Camera-type eye (tissue), 1 donor: Measurements from ENCODE around the gene PTPRG.

- RAMPAGE, long total RNA = no peak
These were observed 22.8 kb downstream of the ABHD6 start for GRCh38 chr3:58260352-58260817.

- RAMPAGE, long total RNA = no peak
These were observed 17.5 kb upstream of the KCTD6 start for GRCh38 chr3:58474346-58474894.

- RAMPAGE, long total RNA = no peak
These were observed 14.0 kb downstream of the ACOX2 start for GRCh38 chr3:58522806-58523511.

- RAMPAGE, long total RNA = no peak
These were observed 1.2 kb downstream of the FAM3D start for GRCh38 chr3:58665130-58665965.

- RAMPAGE, long total RNA = no peak
These were observed 335.3 kb upstream of the CFAP20DC start for GRCh38 chr3:59385227-59385442.

GRCh38 chr3:59452422-59452811 is 402.6 kb upstream of the CFAP20DC start:
- RAMPAGE, long total RNA = no peak

DNA sequence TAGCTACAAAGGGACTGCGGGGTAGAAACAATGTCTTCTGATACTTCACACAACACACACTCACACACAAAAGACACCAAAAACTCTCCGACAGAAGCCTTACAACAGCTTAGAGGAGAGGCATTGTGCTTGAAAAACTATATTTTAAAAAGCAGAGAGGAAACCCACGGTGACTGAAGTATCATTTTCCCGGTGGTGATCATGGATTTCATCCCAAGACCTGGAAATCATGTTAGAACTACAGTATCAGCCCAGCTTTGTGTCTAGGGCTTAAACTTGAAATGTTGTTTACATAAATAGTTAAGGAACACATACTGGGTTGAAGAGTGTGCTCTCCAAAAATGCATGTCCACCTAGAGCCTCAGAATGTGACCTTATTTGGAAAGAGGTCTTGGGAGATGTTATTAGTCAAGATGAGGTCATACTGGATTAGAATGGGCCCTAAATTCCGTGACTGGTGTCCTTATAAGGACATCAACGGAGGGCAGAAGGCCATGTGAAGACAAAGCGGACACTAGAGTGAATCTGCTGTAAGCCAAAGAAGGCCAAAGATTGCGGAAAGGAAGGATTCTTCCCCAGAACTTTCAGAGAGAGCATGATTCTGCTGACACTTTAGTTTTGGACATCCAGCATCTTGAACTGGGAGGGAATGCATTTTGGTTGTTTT is 759.1 kb upstream of the CFAP20DC start:
- RAMPAGE, long total RNA = no peak

- RAMPAGE, long total RNA = no peak
These were observed 768.7 kb upstream of the CFAP20DC start for GRCh38 chr3:59818599-59818892.

DNA sequence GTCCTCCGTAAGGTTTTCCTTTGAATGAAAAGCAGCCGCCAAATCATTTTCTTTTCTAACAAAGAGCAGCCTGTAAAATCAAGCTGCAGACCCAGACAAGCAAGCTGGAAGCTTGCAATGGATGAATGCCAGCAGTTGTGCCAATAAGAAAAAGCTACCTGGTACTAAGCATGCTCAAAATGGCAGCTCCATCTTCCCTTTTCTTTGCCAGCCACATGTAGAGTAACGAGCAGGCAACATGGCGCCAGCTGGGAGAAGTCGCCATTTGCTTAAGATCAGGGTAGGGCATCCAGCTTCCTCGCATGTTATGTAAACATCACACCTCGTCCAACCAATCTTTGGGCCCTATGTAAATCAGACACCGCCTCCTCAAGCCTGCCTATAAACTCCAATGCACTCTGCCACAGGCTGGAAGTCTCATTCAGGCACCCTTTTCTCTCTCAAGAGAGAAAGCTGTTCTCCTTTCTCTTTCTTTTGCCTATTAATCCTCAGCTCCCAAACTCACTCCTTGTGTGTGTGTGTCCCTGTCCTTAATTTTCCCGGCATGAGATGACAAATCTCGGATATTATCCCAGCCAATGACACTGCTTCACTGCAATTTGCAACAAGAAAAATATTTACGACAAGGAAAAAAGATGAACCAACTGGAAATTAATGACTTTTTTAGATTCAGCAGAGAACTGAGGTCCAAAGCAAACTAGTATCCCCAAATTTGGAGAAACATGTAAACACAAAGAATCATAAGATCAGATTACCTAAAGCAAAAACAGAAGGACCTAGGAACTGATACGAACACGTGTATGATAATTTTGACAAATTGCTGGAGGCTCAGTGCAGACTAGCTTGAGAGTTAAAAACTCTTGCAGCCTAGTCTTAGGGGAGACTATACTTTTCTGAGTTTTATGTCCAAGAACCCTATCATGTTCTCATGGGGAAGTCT is 973.7 kb downstream of the FHIT start:
- RAMPAGE, long total RNA = no peak

GRCh38 chr3:60318351-60319517 is 932.5 kb downstream of the FHIT start:
- RAMPAGE, long total RNA = no peak

DNA sequence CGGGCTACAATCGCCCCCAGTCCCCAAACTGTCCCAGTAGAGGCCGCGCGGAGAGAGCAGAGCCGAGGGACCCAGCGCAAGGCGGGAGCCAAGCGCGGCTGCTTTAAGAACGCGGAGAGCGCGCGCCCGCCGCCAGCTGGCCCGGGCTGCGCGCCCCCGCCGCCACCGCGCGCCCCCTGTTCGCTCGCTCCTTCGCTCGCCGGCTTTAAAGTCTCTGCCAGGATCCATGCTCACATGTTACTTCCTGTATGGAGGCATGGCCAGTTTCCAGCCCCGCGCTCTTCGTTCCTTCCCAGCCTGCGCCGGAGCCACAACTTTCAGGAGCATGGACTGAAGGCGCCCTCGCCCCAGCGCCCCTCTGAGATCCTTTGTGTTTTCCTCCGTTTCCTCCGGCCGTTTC is at the start of gene PTPRG:
TSS of gene PTPRG (plus strand) at position 235 of the 400 bp plus-strand sequence.
- RAMPAGE, long total RNA = no peak

DNA sequence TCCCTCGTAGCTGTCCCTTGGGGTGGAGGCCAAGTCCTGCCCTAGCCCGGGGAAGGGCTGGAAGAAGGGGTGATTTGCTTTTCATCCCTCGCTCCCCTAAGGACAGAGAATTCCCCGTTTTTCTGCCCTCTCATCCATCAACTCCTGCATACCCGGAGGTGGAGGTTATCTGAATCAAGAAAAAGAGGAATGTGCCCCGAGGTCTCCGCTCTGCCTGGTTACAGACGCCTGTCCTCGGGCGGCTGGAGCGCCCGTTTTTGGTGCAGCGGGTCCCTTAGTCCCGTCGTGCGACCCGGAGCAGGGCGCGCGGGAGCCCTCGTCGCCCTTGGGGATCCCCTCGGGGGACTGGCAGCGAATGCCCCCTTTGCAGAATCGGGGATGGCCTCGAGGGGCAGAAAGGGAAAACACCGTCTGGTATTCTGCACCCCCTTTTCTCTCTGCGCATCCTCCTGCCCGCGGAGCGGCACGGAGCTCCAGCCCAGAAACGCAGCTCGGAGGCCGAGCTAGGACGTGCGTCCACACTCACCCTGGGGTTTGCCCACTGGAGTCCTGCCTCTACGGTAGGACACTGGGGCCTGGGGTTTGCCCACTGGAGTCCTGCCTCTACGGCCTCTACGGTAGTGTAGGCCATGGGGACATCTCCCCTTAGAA is 2.2 kb downstream of the PTPRG start:
- RAMPAGE, long total RNA = no peak

GRCh38 chr3:61564132-61565188 is 3.1 kb downstream of the PTPRG start:
- RAMPAGE, long total RNA = no peak

GRCh38 chr3:61715202-61715966 is 154.0 kb downstream of the PTPRG start:
- RAMPAGE, long total RNA = no peak

DNA sequence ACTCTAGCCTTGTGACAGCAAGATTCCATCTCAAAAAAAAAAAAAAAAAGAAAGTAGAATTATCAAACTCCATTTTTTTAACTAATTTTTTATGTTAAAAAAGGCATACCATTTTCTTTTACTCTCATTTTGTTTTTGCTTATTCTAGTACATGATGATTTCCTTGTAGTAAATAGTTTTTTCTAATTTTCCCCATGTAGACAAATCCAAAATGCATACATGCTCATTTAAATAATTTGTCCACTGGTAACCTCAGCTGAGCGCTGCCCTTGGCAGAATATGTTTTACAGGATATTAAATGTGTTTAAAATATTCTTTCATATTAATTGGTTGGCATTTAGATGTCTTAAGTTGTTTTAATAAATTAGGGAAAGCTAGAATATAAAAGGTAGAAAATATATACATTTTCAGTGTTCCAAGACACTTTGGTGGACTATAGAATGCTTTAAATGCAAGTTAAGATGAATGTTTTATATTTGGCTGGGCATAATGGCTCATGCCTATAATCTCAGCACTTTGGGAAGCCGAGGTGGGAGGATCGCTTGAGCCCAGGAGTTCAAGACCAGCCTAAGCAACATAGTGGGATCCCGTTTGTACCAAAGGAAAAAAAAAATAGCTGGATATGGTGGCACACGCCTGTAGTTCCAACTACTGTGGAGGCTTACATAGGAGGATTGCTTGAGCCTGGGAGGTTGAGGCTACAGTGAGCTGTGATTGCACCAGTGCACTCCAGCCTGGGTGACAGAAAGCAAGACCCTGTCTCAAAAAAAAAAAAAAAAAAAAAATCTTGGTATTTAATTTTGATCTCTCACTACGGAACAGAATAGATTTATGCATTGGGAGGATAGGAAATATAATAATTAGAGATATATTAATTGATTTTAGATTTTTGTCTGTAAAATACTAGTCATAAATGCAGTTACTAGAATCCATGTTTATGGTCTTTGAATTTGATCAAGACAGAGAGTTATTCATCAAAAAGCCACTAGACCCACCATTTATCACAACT is 206.1 kb downstream of the PTPRG start:
- RAMPAGE, long total RNA = no peak

DNA sequence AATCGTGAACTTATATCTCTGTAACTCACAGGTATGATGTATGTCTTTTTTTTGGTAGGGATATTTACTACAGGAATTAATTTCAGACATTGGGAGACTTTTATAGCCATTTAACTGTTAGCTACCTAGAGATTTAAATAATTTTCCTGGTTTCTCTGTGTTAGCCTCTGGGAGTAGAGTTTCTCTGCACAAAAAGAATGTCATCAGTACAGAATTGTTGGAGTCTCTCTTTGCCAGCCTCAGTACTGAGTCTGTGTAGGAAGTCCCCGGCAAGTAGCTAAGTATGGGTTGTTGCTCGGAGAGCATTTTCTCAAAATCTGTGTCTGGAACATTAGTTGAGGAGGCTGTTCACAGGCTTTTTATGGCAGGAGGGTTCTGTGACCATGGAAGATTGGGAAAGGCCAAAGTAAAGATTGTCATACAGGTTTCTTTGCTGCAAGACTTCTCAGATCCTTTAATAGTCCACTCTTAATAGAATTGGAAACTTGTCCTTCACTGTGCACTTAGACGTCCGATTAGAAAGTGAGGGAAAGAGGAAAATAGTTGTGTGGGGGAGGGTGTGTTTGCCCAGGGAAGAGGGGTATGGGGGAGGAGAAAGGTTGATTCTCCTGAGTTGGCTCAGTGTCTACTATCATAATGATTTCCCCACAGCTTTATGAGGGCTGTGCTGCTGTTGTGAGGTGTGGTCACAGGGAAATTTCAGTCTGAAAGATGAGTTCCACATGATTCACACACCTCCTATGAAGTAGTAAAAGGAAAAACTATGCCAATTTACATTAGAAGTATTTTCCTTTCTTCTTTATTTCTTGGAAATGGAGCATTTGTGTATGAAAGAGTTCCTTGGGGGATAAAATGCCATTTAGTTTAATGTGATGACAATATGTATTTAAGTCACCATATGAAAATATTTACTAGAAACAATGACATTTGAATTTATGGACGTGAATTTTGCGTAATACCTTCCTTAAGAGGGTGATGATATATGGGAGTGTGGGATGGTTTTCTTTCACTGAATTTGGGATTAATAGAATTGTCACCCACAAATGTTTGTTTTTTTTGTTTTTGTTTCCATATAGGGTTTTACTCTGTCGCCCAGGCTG is 207.2 kb downstream of the PTPRG start:
- RAMPAGE, long total RNA = no peak

DNA sequence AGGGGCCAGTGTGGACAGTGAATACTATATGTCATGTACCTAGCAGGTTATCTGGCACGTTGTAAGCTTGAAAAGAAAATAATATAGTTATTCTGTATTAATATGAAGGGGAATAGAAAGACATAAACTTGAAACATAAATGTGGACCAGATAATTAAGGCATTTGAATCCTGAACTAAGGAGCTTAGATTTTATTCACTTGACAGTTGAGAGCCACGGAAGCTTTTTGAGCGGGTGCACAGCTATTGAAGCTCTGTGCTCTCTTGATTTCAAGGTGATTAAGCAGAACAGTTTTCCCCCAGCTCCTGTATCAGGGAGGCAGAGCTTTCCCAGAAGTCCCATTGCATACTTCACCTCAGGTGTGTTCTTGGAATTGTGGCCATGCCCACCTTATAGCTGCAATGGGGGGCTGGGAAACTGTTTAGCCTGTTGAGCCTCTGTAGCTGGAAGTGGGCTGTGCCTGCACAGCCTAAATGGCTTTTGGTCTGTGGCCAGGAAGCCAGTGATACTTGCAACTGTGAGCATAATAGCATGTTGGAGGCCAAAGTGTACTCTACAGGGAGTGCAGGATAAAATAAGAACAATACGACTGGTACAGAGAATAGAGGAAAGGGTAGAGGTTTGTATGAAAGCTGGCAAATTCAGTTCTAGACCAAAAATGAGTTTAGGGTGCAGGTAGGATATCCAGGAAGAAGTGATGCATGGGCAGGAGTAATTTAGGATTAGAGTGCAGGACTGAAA is 248.4 kb downstream of the PTPRG start:
- RAMPAGE, long total RNA = no peak

DNA sequence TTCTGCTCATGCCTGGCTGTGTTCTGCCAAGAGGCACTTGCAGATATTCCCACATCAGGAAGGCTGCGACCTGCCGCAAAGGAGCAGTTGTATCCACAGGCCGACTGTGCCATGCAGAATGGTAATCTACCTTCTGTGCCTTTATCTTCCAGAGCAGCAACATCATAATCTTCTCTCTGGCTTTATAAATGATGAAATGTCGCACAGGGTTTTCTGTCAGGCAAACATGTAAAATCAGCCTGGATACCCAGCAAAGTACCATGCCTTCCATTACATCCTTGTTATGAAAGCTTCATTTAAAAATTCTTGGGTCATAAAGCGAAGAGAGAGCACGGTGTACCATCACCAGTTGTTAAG is 224.0 kb upstream of the C3orf14 start:
- RAMPAGE, long total RNA = no peak

- RAMPAGE, long total RNA = no peak
These were observed 223.3 kb upstream of the C3orf14 start for GRCh38 chr3:62095202-62096322.

DNA sequence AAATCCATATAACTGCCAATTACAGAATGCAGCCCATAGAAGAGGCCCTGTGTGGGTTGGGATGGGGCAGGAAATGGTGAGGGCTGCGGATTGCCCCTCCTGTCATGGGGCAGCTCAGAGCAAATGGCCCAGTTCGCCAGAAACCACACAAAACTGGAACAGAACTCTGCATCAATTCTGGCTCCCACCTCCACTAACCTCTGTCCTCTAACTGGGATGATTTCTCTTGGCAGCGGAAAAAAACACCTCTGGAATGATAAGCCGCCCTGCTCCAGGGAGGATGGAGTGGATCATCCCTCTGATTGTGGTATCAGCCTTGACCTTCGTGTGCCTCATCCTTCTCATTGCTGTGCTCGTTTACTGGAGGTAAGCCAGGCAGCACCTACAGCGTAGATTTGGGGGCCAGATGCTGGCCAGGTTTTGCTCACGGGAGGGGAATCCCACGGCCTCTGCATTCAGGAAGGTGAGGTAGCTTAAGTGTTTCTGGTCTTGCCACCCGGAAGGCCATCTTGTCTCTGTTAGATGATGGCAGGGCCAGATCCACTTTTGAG is 100.1 kb upstream of the C3orf14 start:
- RAMPAGE, long total RNA = no peak